ENCODE results near the genes TRIM49B, OR4C12, TRIM48, OR4A15, OR5W2, OR5M3, OR9G4, CTNND1 and OR10W1.

- RRBS = no CpG with 5 or more reads among the region's 3 CpGs
These were observed at the start of gene TRIM49B for GRCh38 chr11:49028410-49029059. TSS of gene TRIM49B (plus strand) at chr11:49028823.

DNA sequence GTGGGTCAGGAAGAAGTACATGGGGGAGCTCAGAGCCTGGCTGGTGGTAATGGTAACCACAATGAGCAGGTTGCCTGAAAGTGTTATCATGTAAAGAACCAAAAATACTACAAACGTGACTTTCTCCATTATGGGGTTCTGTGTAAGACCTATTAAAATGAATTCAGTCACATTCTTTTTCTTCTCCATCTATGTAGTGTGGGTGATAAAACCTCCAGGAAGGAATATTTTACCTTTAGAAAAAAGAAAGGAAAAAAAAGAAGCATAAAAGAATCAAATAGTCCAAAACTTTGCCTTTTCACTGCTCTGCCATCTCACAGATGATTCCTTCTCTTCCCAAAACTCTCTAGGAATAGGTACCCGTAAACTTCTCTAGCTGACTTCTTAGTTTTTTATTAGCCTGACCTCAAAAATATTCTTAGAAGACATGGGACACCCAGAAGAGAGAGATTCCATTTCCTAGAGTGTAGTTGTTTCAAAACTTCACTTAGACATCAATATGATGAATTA is at the start of gene OR4C12:
Gene OR4C12 (minus strand): TSS at position 223 of the 510 bp plus-strand sequence.
- RRBS = no CpG with 5 or more reads among the region's 2 CpGs

DNA sequence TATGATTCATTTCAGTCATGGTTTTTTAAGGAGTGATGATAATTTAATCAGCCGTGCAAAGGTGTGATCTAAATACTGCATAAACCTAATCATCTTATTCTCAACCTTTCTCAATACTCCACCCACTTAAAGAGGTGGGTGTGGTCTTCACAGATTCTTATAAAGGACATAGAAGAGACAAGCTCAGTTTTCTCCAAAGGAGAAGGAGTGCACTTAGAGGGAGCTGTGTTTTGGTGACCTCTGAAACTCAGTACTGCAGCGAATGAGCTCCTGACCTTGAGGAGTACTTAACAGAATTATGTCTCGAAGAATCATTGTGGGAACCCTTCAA is at the start of gene TRIM48:
Gene TRIM48 (plus strand): TSS at position 186 of the 331 bp plus-strand sequence.
- RRBS = no CpG with 5 or more reads among the region's 3 CpGs

DNA sequence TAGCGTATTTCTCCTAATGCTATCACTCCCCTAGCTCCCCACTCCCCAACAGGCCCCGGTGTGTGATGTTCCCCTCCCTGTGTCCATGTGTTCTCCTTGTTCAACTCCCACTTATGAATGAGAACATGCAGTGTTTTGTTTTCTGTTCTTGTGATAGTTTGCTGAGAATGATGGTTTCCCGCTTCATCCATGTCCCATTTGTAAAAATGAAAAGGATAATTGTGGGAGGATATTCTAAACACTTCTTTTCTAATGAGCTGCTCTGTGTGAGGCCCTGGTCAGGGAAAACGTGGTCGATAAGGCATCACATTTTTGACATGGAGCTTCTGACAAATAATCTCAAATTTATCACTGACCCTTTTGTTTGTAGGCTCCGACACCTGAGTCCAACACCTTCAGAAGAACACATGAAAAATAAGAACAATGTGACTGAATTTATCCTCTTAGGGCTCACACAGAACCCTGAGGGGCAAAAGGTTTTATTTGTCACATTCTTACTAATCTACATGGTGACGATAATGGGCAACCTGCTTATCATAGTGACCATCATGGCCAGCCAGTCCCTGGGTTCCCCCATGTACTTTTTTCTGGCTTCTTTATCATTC is at the start of gene OR4A15:
Gene OR4A15 (plus strand): TSS at position 408 of the 605 bp plus-strand sequence.
- RRBS = no CpG with 5 or more reads among the region's 7 CpGs

DNA sequence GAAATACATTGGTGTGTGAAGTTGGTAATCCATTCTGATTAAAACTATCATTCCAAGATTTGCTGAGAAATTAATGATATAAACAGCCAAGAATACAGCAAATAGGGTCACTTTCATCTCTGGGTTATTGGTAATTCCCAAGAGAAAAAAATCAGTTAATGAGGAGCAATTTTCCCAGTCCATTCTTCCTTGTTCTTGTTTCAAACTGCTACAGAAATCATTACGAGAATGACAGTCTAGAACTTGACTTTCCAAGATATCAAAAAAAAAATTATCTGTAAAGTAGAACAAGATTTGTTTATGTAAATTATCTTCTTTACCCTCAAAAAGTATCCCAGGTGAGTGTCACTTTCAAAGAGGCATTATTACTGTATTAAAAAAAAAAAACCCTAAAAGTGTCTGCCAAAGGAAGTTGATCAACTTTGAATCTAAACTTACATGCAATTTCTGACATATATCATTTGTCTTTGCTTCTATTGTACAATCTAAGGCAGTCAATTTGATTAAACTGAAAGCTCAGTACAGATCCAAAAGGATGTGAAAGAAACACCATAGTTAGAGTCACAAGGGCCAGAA is at the start of gene OR5W2:
Gene OR5W2 (minus strand): TSS at position 183 of the 576 bp plus-strand sequence.
- RRBS = no CpG with 5 or more reads among the region's 1 CpG

- RRBS = no CpG with 5 or more reads among the region's 2 CpGs
These were observed at the start of gene OR5M3 for GRCh38 chr11:56473168-56473515. TSS of gene OR5M3 (minus strand) at chr11:56473352.

DNA sequence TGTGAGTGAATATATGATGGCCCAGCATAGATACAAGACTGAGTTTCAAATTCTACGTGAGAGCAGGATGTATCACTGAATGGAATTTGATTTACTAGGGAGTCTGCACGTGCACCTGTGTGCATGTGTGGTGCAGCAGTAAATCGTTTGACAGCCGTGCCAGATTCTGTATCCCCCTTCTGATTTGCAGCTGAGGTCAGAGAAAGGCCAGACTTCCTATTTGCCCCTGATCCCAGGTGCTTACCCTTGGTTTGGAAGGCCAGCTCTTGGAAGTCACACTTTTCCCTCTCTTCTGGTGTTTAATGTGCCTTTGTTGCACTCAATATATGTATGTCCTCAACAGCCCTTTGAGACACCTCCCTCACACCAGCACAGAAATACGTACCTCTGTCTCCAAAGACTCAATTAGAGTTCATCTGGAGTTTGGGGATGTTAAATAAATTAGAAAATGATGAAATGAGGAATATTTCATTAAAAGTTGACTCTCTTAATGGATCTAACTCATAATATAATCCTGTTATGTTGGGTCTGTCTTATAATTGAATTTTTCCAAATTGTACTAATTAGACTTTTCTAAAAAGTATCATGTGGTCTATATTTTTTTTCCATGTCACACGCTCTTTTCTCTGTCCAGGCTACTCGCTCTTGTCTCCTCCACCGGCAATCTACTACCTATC is at the start of gene OR9G4:
Gene OR9G4 (minus strand): TSS at position 286 of the 677 bp plus-strand sequence.
- RRBS = no CpG with 5 or more reads among the region's 8 CpGs

GRCh38 chr11:57305280-57305877 is 19.4 kb downstream of the TNKS1BP1 start:
- RRBS = no CpG with 5 or more reads among the region's 11 CpGs

DNA sequence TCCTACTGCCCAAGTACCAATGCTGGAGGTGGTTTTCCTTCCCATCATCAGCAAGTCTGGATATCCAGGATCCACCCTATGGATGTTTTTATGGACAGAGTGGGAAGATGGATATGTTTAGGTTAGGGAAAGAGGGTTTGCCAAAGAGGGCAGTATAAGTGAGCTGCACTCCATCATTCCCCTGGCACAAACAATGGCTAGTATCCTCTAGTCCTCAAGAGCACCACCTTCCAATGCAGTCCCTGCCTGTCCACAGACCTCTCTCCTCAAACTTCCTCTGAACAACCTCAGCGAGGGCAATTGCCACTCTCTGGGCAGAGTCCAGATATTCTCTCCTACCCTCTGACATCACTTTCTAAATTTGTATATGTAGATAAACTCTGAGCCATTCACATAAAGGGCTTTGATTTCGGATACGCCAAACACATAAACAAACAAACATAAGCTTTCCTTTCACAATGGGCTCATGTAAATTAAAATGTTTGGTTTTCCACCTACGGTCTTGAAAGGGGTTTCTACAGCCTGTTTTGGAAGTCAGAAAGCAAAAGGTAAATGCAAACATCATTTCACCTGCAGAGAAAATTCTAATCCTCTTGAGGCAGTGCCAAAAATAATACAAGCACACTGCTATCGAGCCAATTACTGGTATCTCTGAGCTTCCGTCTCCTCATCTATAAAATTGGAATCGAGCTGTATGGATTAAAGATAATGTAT is 3.0 kb upstream of the SLC43A3 start:
- RRBS = no CpG with 5 or more reads among the region's 7 CpGs

DNA sequence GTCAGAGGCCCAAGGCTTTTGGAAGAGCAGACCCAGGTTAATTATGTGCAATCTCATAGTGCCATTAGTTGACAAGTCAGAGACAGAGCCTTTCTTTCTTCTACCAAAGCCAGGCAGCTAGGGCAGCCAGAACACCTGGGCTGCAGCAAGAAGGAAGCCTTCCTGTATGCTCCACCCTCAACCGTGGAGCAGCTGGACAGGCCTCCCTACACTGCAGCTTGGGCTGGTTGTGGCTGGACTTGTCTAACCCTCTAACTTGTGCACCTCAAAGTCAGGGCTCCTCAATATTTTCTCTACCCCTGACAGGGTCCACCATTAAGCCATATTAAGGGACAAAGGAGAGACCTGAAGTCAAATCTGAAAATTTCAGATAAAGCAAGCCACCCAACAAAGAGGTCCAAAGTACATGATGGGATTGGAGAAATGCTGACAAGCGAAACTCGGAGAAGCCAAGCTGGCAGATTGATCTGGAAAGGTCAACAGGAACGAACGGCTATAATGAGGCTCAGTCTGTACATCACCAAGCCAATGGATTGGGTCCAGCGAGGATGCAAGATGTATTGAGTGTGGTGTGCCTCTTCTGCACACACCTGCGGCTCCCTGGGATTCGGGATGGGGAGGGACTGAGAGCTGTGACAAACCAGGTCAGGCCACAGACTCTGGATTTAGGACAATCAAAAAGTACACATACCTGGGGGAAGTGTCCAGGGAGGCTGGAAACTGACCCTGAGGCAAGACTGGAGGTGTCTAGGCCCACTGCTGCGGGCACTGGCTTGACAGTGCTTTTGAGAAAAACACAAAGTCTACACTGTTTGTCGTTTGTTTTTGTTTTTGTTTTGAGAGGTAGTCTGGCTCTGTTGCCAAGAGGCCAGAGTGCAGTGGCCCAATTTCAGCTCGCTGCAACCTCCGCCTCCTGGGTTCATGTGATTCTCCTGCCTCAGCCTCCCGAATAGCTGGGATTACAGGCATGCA is 11.7 kb upstream of the SLC43A3 start:
- RRBS = no CpG with 5 or more reads among the region's 13 CpGs

- RRBS = no CpG with 5 or more reads among the region's 11 CpGs
These were observed 20.2 kb downstream of the RTN4RL2 start for GRCh38 chr11:57480166-57481238.

- RRBS = no CpG with 5 or more reads among the region's 7 CpGs
These were observed 1.2 kb downstream of the SERPING1 start for GRCh38 chr11:57598613-57599139.

DNA sequence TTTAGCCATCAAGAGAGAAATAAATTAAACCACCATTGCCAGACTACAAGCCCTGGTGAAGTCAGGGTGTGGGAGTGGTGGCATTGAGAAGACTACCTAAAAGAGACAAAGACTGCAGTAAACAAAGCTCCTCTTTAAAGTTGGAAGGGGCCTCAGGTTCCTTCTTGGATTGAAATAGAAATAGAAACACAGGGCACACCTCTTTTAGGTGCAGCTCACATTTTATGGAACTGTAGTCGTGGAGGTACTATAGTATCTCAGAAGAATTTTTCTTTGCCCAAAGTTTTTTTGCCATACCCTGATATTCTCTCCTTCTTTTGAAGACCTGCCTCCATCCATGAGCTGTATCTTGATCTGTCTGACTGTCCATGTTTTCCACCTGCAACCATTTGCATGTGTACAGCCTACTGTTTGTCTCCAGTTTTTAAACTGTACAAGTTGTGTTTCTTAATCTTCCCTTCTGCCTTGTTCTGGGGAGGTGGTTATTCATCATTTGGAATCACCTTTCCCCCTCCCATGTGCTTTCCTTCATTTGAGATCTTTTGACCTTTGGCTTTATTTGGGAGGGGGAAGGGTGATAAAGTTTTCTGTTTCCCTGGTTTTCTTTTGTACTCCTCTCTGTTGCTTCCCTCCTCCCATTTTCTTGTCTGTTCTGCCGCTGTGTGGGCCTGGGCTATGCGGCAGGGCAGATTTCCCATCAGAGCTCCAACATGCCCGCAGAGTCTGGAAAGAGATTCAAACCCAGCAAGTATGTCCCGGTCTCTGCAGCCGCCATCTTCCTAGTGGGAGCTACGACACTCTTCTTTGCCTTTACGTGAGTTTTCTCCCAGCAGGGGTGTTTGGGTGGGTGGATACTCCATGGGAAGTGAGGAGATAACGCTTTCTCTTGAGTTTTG is 4.7 kb downstream of the ZDHHC5 start:
- RRBS = no CpG with 5 or more reads among the region's 9 CpGs

GRCh38 chr11:57752907-57753494 is 1.4 kb upstream of the BTBD18 start:
- RRBS = no CpG with 5 or more reads among the region's 39 CpGs

DNA sequence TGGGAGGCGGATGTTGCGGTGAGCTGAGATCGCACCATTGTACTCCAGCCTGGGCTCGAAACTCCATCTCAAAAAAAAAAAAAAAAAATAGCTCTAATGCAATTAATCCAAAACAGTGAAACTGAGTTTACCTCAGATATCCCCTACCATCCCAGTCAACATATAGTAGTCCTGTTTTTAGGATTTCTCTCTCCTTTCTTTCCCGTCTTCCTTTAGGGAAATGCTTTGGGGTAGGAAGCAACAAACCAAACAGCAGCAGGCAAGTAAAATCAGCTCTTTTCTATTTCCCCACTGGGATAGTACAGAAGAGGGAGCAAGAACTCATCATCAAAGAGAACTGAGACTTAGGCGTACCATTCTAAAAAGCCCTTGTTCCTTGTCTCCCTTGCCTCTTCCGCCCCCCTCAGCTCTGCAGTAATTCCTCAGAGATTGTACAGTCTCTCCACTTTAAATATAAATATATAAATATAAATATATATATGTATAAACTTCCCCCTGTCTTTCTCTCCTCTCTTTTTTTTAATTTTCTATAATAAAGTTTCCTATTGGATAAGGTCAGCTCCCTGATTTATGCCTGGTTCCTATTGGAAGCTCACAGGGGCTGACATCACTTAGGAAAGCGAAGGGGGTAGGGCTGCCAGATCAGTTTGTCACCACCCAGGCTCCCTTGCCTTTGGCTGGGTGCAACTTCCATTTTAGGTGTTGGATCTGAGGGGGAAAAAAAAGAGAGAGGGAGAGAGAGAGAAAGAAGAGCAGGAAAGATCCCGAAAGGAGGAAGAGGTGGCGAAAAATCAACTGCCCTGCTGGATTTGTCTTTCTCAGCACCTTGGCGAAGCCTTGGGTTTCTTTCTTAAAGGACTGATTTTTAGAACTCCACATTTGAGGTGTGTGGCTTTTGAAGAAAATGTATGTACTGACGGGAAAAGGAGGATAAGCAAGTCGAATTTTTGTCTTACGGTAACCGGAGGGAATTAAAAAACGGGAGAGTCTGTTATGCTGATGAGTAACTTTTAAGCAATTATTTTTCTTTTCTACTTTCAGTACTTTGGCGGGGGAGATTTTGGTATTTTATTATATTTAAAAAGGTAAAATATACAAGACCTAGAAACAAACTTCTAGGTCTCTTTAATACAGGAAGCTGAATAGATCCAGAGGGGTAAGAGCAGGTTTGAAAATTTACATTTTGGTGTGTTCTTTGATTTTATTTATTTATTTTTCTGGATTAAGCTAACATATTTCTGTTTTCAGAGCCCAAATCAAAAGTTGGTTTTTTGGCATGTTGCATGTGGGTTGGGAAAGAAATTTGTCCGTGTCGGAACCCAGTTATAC is at the start of gene CTNND1:
Gene CTNND1 (plus strand): TSS at position 640 of the 1,329 bp plus-strand sequence.
- RRBS = no CpG with 5 or more reads among the region's 19 CpGs

GRCh38 chr11:57822586-57823734 is 61.4 kb downstream of the CTNND1 start:
- RRBS = no CpG with 5 or more reads among the region's 4 CpGs

GRCh38 chr11:58268016-58268664 is at the start of gene OR10W1:
TSS of gene OR10W1 (minus strand) at chr11:58268260.
- RRBS = no CpG with 5 or more reads among the region's 3 CpGs

DNA sequence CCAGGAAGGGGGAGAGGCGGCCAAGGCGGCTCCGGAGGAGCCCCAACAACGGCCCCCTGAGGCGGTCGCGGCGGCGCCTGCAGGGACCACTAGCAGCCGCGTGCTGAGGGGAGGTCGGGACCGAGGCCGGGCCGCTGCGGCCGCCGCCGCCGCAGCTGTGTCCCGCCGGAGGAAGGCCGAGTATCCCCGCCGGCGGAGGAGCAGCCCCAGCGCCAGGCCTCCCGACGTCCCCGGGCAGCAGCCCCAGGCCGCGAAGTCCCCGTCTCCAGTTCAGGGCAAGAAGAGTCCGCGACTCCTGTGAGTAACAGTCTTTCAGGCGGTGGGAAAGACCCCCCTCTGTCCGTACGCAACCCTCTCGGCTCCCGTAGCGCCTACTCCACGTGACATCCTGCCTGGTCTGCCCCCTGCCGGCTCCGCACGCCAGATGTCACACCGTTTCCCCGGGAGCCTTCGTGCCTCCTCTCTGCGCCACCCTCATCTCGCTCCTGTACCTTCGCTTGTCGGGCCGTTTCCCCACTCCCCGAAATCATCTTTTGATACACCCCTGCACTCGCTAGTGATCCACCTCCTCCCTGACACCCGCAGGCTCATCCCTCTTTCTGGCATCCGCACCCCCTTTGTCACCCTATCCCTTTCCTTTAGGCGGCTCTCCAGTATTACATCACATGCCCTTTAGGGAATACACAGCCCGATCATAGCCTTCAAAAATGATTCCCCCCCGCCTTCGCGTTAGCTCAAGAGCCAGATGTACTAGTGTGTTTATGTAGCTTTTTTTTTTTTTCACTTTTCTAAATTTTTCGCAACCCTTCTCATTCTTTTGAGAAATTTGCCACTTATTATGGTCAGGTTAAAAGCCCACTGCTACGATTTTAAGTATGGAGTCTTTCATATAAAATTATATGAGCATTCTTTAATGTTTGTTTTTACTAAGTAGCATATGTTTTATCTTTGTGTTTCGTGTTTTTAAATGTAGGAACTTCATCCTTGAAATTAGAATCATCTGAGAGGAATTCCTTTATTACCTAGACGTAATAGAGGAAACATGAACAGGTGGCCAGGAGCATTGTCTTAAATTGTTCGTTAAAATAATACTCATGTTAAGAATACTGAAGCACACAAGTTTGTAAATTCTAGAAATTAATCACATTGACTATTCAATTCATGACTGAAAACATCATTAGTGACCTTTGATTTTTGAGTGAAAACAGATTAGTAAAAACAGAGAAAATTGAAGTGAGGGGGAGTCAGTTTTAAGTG is 891 bp downstream of the ZFP91 start:
- RRBS = under 1% methylated on average over 25 of the region's 67 CpGs

DNA sequence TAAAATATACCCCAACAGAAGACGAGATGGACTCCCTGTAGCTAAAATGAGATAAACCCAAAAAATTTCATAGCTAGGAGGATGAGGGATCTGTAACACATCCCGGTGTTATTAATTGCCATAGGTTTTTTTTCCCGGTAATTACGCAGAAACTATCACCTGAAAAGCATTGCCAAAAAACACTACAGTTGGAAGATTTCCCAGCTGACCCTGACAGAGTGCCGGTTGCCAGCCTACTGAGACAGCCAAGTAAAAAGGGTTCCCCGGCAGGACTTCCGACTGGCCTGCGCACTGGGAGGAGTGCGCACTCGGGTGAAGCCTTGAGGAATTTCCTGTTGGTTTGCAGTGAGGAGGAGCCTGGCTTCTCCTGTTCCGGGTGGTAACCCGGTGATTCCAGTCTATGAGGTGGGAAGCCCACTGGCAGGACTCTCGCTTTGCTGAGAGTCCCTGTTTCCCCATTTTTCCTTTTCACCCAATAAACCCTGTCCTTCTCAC is 52.1 kb downstream of the CNTF start:
- RRBS = 93% methylated on average over 3 of the region's 13 CpGs